Measurements from ENCODE around the gene CPT1A.

GRCh38 chr11:68524163-68524653, 63.7 kb downstream of the PPP6R3 start:
- PRO-cap = no peak
- RAMPAGE, long total RNA, 4 experiments = no peak in any of the 4 experiments

DNA sequence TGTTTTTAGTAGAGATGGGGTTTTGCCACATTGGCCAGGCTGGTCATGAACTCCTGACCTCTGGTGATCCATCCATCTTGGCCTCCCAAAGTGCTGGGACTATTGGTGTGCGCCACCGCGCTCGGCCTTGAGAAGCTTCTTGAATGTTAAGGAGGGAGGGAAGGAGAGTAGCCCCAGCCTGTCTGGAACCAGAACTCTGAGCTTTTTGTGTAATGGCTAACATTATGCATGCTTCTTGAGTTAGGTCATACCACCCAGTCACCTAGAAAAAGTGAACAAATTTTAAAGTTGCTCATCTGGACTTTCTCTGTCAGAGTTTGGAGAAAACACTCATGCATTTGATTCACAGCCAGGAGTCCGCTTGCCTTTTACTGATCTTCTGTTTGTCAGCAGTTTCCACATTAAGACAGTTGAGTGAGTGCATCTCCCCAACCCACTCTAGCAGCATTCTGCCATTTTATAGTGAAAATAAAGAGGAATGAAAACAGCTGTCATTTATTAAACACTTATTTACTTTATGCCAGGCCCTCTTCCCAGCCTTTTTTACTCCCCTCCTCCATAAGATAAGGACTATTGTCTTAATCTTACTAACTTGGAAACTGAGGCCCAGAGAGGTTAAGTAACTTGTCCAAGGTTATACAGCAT, 82.1 kb downstream of the PPP6R3 start:
- PRO-cap = no peak
- RAMPAGE, long total RNA, 4 experiments = no peak in any of the 4 experiments

DNA sequence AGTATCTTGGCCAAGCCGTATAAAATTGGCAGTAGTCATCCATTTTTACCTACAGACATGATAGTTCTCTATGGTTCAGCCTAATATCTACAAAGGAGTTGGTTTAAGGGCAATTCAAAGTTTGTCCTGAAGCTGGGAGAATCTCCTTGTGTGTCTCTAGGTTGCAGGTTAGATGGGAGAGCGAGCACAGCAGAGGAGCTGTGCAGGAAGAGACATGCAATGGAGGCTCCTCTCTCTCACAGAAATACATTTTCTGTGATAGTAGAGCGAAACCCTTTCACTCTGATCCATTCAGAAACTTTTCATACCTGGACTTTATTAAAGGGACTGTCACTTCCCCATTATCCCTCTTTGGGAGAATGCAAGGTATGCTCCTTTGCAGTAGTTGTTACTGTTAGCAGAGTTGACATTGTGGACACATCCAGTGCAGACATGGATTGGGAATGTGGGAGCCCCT, 91.6 kb downstream of the PPP6R3 start:
- PRO-cap = no peak
- RAMPAGE, long total RNA, 4 experiments = no peak in any of the 4 experiments

DNA sequence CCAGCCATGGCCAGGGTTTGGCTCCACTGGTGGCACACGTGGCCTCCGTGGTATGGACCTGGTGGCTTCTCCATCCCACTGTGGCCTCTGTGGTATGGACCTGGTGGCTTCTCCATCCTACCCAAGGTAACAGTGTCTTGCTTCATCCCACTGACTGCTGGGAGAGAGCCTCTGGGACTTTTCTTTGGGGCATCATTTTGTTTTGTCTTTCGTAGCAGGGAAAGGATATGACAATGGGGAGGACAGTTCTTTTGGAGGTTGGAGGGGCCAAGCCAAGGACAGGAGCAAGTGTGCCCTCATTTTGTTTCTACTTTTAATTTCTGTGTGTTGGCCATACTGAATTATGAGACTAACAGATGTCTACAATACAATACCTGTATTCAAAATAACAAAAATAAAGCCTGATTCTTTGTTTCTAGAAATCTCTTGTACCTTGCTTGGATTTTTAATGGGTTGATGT, 69.4 kb upstream of the GAL start:
- PRO-cap = no peak
- RAMPAGE, long total RNA, 4 experiments = no peak in any of the 4 experiments

DNA sequence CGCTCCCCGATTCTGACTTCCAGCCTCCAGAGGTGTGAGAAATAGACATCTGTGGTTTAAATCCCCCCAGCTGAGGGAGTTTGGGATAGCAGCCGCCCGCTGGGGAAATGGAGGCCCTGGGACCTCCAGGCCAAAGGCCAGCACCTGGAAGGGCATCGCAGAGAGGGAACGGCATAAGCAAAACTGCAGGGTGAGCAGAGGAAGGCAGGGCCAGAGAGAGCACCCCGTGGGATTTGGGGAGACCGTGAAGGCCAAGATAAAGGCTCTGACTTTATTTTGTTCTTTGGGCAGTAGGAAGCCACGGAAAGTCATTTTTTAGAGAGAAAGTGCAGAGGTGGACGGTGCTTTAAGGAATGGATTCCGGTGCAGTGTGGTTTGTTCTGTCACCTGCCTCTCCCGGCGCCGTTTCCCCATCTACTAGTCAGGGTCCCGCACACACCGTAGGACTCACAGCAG, 23.8 kb upstream of the GAL start:
- PRO-cap = no peak
- RAMPAGE, long total RNA, 4 experiments = no peak in any of the 4 experiments

GRCh38 chr11:68725916-68726309, 25.4 kb downstream of the TESMIN start:
- PRO-cap = no peak
- RAMPAGE, long total RNA, 4 experiments = no peak in any of the 4 experiments

DNA sequence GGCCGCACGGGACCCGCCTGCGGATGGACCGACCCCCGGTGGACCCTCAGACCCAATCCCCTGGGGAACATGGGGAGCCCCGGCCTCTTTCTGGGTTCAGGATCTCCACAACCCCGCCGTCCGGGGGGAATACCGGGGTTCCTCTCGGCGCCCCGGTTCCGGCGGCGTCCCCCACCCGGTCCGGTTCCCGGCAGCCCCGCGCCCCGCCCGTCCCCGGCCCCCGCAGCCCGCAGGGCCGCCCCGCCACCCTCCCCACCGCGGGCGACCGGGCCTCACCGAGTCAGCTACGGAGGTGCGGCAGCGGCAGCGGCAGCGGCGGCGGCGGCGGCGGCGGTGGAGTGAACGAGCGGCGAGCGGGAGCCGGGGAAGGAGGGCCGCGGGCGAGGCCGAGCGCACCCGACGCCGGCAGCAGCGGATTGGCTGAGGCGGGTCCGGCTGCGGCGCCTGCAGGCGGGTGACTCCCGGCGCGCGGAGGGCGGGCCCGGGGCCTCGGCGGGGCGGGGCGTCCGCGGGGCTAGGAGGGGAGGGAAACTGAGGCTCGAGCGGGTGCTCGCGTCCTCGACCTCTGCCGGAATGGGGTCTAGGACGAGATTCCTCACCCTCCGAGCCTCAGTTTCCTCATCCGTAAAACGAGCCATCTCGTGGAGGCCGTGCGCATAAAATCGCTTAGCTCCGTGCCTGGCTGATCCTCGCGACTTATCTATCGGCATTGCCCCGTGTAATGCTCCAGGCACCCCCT, at the start of gene CPT1A:
Gene CPT1A, minus strand, starts transcription at position 418 of the 739 bp plus-strand sequence.
- PRO-cap = unidirectional peak, minus-strand start at position 340 of the sequence; unidirectional peak, minus-strand start at position 418 of the sequence
- RAMPAGE, long total RNA, 4 experiments = start-site peak on the minus strand in 3 of 4 experiments, centred at positions 330 to 342 of the sequence, 32 to 175 reads per replicate

- PRO-cap = no peak
- RAMPAGE, long total RNA, 4 experiments = no peak in any of the 4 experiments
Measured at GRCh38 chr11:69022178-69022718, 9.2 kb upstream of the MRGPRF start.

DNA sequence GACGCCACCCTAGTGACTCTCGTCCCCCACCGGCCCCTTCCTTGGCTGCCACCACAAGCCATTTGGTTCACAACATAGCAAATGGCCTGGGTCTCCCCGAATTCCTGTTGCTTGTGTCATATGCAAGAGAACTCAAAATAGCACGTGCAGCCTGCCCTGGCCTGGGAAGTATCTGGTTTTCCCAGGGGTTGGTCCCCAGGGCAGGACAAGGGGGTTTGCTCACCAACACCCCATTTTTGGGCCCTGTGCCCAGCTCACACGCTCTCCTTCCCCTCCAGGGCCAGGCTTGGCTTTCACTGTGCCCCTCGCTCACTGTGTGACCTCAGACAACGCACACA, 12.8 kb upstream of the TPCN2 start:
- PRO-cap = no peak
- RAMPAGE, long total RNA, 4 experiments = no peak in any of the 4 experiments

GRCh38 chr11:69075104-69075969, 26.6 kb downstream of the TPCN2 start:
- PRO-cap = bidirectional peak, plus-strand start at chr11:69075768, minus-strand start at chr11:69075496
- RAMPAGE, long total RNA, 4 experiments = no peak in any of the 4 experiments

GRCh38 chr11:69093699-69094358, 45.1 kb downstream of the TPCN2 start:
- PRO-cap = no peak
- RAMPAGE, long total RNA, 4 experiments = no peak in any of the 4 experiments

- PRO-cap = no peak
- RAMPAGE, long total RNA, 4 experiments = no peak in any of the 4 experiments
Measured at GRCh38 chr11:69099887-69100406, 51.2 kb downstream of the TPCN2 start.

- PRO-cap = no peak
- RAMPAGE, long total RNA, 4 experiments = no peak in any of the 4 experiments
Measured at GRCh38 chr11:69153889-69154215, 1.9 kb upstream of the SMIM38 start.

DNA sequence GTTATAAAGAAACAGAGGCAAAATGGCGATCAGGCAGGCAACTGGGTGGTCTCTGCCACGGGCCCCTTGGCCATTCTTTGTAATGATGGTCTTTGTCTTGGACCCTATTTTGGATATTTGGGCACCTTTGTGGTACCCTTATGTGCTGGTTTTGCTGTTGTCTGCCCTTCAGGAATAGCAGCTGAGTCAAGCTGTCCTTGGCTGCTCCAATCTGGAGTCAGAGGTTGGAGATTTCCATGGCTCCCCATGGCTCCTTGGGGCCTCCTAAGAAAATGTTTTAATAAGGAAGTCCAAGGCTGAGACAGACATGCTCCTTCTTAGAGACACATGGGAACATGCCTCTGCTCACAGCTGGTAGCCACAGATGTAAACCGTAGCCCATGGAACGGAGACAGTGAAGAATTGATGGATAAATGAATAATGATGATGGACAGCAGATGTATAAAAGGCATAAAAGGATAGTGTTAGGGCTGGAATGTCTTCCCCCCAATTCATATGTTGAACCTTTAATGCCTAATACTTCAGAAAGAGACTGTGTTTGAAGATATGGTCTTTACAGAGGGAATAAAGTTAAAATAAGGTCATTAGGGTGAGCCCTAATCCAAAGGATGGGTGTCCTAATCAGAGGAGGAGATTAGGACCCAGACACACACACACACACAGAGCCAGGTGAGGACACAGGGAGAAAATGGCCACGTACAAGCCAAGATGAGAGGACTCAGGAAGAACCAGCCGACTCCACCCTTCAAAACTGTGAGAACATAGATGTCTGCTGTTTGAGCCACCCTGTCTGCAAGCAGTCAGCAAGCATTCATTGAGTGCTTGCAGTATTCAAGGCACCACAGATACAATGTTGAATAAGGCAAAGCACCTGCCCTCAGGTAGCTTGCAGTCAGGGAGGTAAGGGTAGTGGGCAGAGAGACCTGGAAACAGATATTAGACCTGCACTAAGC, 5.8 kb downstream of the SMIM38 start:
- PRO-cap = no peak
- RAMPAGE, long total RNA, 4 experiments = no peak in any of the 4 experiments

DNA sequence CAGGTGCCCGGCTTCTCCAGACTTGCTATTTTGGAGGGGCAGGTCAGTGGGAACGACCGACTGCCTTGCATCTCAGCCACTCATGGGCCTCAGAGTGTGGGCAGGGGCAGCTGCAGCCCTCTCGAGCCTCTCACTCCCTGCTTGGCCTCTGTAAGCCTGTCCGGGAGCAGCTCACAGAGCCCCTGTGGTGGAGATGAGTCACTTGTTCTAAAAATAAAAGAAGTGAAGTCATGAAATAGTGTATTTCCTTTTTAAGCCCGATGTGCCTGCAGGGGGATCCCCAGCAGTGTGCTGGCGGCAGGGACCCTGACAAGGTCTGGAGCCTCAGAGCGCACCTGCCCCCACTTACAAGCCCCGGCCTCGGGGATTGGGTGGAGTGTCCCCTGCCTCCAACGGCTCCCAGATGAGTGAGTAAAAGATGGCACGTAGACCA, 10.8 kb downstream of the SMIM38 start:
- PRO-cap = bidirectional peak, plus-strand start at position 286 of the sequence, minus-strand start at position 150 of the sequence
- RAMPAGE, long total RNA, 4 experiments = no peak in any of the 4 experiments

DNA sequence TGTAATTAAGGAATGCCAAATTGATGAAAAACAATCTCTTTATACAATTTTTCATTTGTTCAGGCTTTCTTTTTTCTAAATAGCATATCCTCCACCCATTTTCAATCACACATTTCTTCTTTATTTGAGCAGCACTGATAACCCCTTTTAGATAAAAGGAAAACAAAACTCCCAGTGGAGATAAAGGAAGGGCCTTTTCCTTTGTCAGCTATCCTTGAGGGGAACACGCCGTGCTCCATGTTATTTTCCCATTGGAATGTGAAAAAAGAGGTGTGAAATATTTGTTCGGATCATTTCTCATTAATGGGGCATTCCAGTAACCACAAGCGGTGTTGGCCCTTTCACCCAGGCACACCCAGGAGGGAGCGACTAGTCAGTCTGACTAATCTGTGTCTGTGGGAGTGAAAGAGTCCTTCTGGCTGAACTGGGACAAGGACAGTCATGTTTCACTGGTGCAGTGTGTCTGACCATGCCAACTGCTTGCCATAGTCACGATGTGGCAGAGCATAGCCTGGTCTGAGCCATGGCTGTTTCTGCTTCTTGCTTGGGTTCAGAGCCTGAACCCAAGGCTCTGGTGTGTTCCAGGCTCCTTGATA, 13.0 kb upstream of the MYEOV start:
- PRO-cap = no peak
- RAMPAGE, long total RNA, 4 experiments = no peak in any of the 4 experiments

DNA sequence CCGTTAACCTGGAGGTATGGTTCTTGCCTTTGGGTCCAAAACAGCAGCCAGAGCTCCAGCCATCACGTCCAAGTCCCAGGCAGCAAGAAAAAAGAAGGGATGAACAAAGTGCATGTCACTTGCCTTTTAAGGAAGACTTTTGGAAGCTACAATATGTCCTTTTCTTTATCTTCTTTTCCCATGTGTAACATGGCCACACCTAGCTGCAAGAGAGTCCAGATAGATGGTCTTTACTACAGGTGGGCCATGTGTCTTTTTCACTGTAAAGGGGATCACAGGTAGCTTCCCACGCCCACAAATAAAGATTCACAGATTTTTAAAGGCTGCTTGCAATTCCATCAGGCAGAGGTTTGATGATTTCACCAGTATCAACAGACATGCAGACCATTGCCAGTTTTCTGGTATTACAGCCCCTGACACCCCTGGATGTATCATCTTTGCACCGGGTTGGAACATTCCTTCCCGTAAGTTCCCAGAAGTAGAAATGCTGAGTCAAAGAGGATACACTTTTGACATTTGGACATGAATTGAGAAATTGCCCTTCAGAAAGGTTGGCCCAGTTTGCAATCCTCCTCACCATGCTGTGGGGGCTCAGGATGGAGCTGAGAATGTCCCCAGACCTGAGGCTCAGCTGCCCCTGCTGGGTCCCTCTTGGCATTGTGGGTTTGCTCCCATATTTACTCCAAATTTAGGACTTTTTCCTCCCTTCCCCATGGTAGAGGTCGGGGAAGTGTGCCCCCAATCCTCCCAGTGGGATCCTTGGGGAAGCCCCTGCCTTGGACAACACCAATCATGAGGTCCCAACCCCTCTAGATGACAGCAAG, 66.1 kb downstream of the MYEOV start:
- PRO-cap = no peak
- RAMPAGE, long total RNA, 4 experiments = no peak in any of the 4 experiments

DNA sequence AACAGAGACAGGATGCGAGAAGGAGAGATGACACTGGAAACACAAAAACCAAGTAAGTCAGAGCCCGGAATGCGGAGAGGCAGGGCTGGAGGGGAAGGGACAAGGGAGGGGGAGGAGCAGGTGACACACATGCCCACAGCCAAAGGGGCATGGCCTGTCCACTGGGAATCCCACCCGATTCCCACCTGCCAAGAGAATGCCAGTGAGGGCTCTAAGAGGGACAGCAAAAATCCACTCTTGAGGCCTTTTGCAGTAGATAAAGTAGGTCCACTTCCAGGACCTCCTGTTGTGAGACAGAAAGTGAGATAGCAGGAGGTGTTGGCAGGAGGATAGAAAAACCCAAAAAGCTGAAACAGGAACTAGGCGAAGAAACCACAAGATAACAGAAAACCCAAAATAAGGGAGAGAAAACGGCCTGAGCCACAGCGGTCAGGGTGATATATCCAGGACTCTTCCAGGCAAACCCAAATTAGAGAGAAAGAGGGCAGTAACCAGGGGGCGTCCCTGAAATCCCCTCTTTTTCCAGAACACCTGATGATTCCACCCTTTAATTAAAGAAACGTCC, 107.7 kb downstream of the MYEOV start:
- PRO-cap = no peak
- RAMPAGE, long total RNA, 4 experiments = no peak in any of the 4 experiments

GRCh38 chr11:69479433-69479737, 161.6 kb upstream of the CCND1 start:
- PRO-cap = no peak
- RAMPAGE, long total RNA, 4 experiments = no peak in any of the 4 experiments

- PRO-cap = no peak
- RAMPAGE, long total RNA, 4 experiments = no peak in any of the 4 experiments
Measured at GRCh38 chr11:69489259-69489866, 151.6 kb upstream of the CCND1 start.

Measured in sigmoid colon (tissue), 4 donors.